Skeletal muscle satellite cell (primary cell): ENCODE measurements around a stretch of chr9.

- CAGE, long polyA plus RNA, result no peak
Measured at GRCh38 chr9:71699702-71700065, 68.6 kb downstream of the CEMIP2 start.

- CAGE, long polyA plus RNA, result no peak
Measured at GRCh38 chr9:71768990-71770191, 1.1 kb upstream of the CEMIP2 start.

DNA sequence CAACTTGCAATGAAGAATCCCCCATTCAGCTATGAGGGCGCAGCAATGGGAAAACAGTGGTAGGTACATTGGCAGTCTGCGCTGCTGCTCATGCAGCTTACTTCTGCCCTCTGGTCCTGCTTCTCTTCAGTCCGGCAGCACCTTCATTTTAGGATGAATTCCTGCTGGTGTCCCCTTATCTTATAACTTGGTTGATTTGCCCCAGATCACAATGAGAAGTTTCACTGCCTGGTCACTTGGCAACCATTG lies 26.4 kb upstream of the CEMIP2 start:
- CAGE, long polyA plus RNA, result no peak

GRCh38 chr9:72133230-72133779 lies 15.9 kb upstream of the GDA start:
- CAGE, long polyA plus RNA, result no peak

DNA sequence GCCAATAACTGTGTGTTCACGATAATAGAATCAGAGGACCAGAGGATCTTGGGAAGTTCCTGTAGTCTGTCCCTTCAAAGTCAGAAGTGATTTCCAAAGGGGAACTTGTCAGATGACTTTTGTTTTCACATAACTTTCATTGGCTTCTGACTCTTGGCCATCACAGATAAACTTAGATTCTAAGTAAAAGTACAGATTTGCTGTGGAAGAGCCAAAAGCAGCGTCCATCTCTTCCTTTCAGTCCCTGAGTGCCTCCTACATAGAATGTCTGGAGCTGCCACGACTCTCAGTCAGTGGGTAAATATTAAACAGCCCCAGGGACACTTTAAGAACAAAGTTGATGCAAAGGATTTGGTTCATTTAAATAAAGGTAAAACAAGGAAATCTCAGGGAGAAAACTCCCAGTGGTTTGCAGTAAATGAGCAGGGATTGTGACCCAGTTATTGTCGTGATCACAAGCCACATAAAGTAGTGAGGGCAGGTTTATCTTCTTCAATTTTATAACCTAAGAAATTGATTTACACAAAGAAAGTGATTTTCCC lies 125.3 kb downstream of the ALDH1A1 start:
- CAGE, long polyA plus RNA, result no peak

DNA sequence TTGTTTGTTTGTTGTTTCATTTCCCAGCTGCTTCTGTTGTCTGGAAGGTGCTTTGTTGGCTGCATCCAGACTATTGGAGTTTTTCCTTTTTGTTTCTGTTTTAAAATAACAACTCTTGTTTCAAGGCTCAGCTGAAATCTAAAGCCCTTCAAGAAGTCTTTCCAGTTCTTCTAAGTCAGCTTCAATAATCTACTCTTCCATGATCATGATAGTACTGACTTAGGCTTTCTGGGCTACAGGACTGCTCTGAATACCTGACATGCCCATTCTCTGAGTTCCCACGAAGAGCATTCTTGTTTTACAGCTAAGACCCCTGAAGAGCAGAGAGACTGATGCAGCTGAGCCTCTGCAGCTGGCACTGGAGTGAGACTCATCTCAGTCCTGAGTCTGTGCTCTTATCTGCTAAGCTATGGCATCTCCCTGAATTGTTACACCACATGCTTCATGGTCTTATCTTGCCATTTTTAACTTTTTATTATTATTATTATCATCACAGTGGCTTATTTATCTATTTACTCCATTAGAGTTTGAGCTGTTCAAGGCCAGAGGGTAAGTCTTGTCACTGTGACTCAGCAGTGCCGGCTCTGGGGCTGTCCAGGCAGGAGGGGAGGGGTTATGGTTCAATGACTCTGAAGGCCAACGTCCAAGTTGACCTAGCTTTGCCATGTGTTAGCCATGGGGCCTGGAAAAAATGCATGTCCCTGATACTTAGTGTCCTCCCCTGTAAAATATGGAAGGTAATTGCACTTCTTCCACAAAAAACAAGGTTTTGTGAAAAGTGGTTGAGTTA lies 94.8 kb downstream of the ALDH1A1 start:
- CAGE, long polyA plus RNA, result no peak

DNA sequence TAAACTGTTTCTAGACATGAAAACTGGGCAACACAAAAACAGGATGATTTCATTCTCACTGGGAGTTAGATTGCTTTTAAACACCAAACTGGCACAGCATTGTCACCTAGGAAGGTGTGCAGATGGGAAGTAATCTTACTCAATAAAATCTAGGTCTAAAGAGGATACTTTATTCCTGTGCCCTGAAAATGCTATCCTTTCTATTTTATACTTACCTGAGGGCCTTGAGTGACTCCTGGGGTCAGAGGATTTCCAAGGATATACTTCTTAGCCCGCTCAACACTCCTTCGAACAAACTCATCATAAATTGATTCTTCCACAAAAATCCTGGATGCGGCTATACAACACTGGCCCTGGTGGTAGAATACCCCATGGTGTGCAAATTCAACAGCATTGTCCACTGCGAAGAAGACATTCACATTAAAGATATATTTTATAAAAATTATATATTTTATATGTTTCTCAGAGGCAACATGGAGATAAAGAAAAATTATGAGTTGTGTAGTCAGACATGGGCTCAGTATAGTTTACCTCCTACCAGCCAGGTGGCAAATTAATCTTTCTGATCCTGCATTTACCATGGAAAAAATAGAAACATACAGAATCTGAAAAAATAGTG lies 36.0 kb downstream of the ALDH1A1 start:
- CAGE, long polyA plus RNA, result no peak

GRCh38 chr9:73038212-73039160 lies 85.6 kb upstream of the ALDH1A1 start:
- CAGE, long polyA plus RNA, result no peak

DNA sequence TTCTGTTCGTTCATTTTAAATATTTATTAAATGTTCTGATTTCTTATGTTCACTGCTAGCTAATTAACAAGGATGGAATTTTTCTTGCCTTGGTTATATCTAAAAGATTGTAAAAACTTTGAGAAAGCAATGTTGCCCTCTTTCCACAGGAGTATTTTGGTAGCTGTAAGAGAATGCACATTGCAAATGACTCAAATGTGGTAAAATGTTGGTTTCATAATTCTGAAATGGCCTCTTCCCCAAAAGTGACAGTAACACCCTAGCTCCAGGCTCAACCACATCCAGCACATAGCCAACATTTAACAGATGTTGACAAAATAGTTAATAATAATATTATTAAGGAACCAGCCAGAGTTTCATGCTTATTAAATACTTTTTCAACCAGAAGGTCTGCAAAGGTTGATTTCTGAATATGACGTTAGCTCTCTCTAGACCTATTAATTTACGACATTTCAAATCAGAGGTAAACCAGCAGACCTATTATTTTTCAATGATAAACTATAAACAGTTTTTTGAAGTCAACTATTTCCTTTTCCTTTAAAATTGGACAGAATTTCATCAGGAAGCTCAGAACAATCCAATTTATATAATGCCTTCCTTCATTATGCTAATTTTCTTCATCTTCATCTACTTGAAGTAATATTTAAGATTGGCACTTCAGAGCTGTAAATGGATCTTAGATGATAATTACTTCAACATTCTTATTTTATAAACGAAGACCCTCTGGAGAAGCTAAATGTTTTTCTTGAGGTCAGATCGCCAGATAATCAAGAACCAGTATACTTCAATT lies 1.4 kb downstream of the ANXA1 start:
- CAGE, long polyA plus RNA, result no peak

DNA sequence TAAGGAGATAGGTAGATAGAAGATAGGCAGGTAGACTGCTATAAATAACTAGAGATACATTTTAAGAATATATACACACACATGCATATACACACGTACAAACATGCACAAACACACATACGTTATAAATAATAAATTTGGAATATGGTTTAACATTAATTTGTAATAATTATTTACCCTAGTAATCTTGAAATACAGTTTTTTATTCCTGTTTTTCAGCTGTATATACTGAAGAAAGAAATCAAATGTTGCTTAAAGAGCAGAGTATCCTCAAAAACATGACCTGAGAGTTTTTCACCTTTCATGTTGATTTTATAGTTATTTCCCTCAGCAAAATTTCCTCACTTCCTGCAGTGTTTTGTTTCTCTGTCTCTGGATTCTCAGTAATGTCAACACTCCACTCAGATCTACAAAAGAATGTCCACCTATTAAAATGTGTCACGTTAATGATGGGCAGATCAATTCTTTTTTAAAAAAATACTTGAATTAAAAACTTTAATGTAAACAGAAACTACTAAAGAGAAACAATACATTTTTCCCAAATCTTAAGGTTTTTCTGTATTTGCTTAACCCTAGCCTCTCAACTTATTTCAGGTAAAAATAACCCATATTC lies 398.3 kb downstream of the ANXA1 start:
- CAGE, long polyA plus RNA, result no peak

GRCh38 chr9:74017736-74018170 lies 479.4 kb upstream of the RORB start:
- CAGE, long polyA plus RNA, result no peak

GRCh38 chr9:74822601-74822852 lies 65.2 kb downstream of the TRPM6 start:
- CAGE, long polyA plus RNA, result no peak

- CAGE, long polyA plus RNA, result no peak
Measured at GRCh38 chr9:74981874-74982731, 29.4 kb upstream of the C9orf40 start.

GRCh38 chr9:75087313-75087555 lies 721 bp downstream of the NMRK1 start:
- CAGE, long polyA plus RNA, result no peak

GRCh38 chr9:75894491-75894959 lies 4.1 kb downstream of the PCSK5 start:
- CAGE, long polyA plus RNA, result no peak

DNA sequence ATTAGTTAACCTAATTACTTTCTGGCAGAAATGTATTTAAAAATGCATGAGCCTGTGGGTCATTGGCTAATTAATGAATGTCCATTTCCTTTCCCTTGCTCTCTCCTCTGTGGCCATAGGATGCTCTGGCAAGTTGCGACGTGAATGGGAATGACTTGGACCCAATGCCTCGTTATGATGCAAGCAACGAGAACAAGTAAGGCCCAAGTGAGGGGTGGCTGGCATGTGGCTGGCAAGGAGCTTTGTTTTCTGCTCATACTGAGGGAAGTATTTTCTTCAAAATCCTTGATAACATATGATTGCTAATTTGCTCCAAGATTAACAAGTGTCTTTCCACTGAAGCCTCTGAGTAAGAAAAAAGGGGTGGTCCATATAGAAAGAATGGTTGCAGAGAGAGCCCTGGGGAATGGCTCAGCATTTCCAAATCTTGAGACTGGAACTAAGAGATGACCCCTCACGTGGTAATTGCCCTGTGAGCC lies 136.4 kb downstream of the PCSK5 start:
- CAGE, long polyA plus RNA, result no peak

DNA sequence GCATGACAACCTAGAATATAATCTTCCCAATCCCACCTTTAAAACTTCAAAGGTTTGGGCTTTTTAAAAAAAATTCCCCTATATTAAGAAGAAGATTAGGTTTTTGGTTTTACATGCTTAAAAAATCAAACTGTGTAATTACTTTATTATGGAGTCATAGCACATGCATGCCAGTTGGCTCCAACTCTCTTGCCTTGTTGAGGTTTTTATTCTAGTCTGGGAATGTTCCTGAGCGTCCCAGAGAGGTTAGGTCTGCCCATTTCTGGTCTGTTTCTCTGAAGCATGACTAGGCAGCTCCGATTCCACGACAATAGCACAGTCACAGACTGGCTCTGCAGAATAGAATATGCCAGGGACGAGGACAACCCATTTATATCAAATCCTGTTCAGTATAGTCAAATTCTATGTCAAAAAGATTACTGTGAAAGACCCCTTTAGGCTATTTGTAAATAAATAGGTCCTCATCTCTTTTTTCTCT lies 217.0 kb downstream of the PCSK5 start:
- CAGE, long polyA plus RNA, result no peak

DNA sequence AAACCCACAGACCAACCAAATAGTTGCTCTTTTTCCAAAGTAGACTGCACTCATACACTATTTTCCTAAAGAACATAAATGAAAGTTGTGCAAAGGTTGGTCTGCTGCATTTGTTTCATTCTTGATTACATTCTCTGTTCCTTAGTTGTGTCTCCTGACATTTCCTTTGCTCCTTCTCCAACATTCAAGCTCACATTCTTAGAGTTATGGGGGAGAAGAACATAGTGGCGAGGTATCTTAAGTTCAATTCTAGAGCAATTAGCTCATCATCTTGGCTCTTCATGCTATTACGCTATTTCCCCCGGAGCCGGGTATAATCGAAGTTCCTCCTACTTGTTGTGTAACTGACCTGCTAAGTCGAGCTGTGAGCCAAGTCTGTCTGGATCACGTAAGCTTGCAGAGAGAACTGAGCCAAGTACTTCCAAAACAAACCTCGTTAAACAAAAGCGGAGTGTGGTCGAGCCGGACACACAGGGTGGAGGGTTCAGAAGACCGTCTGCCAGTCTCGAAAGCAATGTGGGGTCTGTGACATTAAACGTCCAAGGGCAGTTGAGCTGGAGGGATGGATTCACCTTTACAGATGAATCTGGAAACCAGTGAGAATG lies 138.2 kb downstream of the RFK start:
- CAGE, long polyA plus RNA, result no peak

GRCh38 chr9:76373021-76373538 lies 21.1 kb downstream of the RFK start:
- CAGE, long polyA plus RNA, result no peak

DNA sequence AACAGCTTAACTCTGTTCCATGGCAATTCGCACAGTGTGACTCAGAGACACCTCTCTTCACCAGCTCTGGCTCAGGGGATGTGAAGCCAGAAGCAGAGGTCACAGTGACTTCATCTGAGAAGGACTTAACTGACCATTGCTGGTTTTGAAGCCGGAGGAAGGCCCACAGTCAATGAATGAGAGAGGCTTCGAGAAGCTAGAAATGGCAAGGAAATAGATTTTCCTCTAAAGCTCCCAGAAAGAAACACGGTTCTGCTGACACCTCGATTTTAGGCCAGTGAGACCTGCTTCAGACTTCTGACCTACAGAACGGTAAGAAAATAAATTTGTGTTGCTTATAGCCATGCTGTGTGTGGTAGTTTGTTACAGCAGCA lies 17.0 kb upstream of the GCNT1 start:
- CAGE, long polyA plus RNA, result no peak